Foreskin fibroblast (primary cell): ENCODE results near the gene STRBP.

GRCh38 chr9:121734837-121735732 lies 83.7 kb downstream of the DAB2IP start:
- RRBS, result no CpG with 5 or more reads among the region's 9 CpGs

DNA sequence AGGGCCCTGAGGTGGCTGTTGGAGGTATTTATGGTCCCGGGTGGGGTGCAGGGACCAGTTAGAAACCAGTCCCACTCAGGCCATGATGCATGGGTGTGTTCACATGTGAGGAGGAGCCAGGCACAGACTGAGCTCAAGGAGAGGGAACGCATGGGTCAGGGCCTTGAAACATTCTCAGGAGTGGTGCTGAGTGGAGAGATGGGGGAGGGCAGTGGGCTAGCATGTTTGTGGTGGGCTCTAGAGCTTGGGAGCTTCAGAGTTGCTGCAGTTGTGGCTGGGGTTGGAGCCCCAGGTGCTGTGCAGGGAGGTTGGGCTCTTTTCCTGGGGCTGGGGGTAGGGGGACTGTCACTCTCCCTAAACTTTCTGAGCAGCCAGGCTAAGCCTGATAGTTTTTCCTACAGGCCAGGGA lies 95.4 kb downstream of the DAB2IP start:
- RRBS, result no CpG with 5 or more reads among the region's 2 CpGs

DNA sequence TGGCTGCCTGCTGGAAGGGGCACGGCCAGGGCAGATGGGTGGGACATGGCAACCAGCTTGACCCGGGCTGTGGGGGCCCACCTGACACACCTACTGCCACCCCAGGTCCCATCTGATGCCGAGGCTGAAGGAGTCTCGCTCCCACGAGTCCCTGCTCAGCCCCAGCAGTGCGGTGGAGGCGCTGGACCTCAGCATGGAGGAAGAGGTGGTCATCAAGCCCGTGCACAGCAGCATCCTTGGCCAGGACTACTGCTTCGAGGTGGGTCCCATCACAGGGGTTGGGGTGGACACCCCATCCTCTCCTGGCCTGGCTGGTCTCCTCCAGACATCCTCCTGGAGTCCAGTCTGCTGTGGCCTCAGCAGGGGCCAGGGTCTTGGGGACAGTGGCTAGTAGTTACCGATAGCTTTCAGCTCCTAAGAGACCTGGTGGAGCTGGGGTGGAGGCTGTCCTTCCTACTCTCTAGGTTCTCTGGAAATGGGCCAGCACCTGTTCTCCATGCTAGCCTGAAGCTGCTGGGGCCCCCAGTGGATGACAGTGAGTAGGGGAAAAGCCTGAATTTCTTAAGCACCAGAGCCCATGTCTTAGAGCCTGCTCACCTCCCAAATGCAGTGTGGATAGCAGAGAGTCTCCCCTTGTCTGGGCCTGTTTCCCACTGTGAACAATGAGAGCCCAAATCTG lies 105.6 kb downstream of the DAB2IP start:
- RRBS, result no CpG with 5 or more reads among the region's 10 CpGs

DNA sequence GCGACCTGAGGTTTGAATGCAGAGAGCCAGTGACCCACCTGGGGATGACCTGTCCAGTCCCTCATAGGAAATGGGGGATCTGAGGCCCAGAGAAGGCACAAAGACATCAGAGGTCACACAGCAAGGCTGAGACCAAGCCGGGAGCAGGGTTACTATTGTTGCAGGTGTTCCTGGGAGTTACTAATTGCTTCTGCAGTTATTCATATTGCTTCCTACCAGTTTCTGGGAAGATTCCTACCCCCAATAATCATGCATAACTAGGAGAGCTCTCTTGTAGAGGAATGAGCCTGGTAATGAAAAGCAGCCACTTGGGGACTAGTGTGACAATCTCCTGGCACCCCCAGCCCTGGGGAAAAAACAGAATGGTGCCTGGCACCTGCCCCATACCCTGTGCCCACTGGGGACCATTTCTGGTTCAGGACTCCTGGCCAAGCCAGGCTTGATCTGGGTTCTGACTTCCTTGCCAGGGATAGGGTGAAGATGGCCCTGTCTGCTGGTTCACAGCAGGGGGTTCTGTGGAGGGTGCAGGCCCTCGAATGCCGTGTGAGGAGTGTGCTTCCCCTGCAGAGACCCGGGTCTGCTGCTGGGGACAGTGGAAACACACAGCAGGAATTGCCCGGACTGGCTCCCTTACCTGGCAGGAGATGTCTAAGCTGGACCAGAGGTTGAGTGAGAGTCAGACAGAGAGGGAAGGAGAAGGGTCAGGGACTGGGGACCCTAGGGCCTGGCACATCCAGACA lies 106.3 kb downstream of the DAB2IP start:
- RRBS, result no CpG with 5 or more reads among the region's 6 CpGs

GRCh38 chr9:121821290-121821895 lies 170.0 kb downstream of the DAB2IP start:
- RRBS, result no CpG with 5 or more reads among the region's 8 CpGs

- RRBS, result no CpG with 5 or more reads among the region's 11 CpGs
Observed at GRCh38 chr9:121972525-121973331, 120.4 kb downstream of the TTLL11 start.

DNA sequence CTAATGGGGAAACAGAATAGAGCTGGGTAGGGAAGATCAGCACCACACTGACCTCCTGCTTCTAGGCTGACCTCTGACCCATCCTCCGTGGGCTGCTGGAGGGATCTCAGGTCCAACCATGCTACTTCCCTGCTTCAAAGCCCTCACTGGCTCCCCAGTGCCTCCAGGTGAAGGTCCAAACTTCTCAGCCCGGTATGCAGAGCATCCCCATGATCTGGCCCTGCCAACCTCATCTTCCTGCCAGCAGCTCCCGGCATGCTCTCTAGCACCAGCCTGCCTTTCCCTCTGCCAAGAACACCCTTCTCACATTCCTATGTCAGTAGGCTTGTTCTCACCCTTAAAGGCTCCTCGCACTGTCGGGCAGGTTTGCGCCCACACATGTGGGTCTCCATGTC lies 28.4 kb downstream of the NDUFA8 start:
- RRBS, result 17% methylated on average over 2 of the region's 6 CpGs

GRCh38 chr9:122788962-122789281 lies 189 bp downstream of the OR5C1 start:
- RRBS, result no CpG with 5 or more reads among the region's 9 CpGs

DNA sequence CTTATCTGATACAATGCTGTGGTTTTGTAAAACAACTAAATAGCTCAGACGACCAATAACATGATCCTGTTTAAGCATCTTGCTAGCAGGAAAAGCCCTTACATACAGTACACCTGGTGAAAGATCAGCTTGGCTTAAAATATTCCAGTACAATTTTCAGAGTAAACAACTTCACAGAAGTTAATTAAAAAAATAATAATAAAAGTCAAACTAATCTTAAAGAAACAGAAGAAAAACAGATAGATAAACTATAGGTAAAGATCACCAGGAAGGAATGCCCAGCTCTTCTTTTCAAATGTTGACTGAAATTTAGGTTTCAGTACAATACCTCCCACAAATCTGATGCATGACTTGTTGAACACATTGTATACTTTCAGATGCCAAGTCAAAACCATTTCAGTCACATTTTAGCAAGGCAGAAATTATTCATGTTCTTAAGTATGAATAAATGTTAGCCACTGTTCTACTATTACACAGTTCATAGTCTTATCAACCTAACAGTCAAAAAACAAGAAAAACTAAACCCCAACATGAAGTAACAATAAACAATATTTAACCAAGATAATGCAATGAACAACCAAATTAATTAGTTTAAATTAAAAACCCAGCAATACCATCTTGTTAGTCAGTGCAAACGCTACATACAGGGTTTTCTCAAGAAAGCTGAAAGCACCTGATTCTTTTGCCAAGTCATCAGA lies 19.8 kb upstream of the PDCL start:
- RRBS, result no CpG with 5 or more reads among the region's 2 CpGs

- RRBS, result no CpG with 5 or more reads among the region's 3 CpGs
Observed at GRCh38 chr9:122879855-122880416, 25.2 kb downstream of the RC3H2 start.

DNA sequence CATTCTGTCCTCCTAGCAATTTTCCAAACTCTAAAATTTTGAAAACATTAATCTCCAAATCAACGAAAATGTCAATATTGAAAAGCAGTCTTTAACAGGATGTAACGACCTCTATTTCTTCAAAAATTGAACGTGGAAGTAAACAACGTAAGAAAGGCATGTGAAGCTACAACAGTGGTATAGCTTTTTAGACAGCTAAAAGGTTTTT lies 1.6 kb downstream of the RC3H2 start:
- RRBS, result no CpG with 5 or more reads among the region's 4 CpGs

DNA sequence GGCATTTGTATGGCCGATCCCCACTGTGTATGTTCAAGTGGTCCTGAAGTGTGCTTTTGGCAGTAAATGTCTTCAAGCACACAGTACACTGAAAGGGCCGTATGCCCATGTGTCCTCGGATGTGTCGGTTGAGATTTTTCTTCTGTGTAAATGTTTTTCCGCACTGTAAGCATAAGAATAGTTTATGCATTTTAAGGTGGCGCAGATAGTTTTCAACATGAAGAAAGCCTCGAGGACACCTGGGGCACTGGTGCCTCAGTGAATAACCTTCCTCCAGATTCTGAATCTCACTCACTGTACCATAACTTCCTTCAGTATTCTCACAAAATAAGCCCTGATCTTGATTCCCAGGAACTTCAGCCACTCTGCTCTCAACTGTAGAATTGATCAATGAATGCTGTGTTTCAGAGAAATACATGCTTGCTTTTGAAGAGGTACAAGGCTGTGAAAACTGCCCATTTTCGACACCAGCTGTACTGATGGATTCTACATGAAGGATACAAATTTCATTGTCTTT lies 2.1 kb downstream of the ZBTB6 start:
- RRBS, result no CpG with 5 or more reads among the region's 8 CpGs

- RRBS, result no CpG with 5 or more reads among the region's 8 CpGs
Observed at GRCh38 chr9:123104135-123104545, 70.7 kb downstream of the GPR21 start.

DNA sequence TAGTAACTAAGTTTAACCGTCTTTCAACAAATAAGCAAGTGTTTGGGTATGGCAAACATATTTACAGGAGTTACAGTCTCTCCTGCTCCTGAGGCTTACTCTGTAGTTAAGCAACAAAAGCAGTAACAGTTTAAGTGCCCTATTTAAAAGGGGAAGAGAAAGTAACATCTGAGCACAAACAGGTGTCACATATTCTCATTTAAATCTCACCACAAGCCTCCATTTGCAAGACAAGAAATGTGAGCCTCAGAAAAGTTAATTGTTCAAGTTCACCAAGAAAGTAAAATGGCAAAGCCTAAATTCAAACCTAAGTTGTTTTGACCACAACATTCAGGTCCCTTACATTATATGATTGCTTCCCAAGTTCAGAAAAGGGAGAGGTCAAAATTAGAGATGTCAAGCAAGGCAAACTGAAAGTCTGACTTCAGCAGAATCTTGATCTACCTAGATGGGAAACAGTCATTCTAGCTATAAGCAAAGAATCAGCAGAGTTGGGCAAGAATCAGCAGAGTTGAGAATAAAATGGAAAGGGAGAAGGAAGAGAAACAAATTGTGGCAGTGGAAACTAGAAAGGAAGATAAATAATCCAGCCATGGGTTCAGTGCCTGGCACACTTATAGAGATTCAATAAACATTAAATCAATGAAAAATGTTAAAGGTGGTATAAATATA lies 93.4 kb downstream of the STRBP start:
- RRBS, result no CpG with 5 or more reads among the region's 1 CpG

- RRBS, result no CpG with 5 or more reads among the region's 7 CpGs
Observed at GRCh38 chr9:123225101-123225717, 43.2 kb downstream of the STRBP start.

- RRBS, result 1% methylated on average over 96 of the region's 165 CpGs
Observed at GRCh38 chr9:123267853-123269158, at the start of gene STRBP. TSS of gene STRBP (minus strand) at chr9:123268586.

DNA sequence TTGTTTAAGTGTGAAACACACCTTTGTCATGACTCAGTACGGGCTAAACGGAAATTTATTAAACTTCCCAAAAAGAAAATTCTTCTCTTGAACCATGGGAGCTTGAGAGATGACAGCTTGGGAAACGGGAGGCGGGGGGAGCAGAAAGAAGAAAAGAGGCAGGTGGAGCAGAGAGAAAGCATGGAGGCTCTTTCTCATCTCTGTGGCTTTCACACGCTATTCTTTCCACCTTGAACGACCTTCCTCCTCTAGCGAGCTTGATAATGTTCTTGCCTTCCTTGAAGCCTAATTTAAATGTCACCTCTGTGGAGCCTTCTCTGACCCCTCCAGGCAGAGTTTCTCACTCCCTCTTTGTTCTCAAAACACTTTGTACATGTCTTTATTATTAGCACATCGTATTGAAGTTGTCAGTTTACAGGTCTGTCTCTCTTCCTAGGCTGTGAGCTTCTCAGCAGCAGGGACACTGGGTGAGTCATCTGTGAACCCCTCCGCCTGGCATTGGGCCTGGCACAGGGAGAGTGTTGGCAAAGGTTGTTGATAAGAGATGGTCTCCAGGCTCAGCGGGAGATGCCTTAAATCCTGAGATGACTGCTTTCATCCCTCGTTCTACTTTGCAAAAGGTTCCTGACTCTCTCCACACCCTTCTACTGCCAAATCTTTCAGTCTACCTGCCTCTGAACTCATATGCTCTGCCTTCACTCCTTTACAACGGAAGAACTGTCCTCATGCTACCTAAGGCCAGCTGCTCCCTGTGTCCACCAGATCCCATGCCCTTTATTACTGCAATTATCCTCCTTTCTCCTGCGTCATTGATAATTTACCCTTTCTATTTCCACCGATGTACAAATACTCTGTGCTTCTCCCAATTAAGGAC lies 14.1 kb upstream of the STRBP start:
- RRBS, result no CpG with 5 or more reads among the region's 14 CpGs

DNA sequence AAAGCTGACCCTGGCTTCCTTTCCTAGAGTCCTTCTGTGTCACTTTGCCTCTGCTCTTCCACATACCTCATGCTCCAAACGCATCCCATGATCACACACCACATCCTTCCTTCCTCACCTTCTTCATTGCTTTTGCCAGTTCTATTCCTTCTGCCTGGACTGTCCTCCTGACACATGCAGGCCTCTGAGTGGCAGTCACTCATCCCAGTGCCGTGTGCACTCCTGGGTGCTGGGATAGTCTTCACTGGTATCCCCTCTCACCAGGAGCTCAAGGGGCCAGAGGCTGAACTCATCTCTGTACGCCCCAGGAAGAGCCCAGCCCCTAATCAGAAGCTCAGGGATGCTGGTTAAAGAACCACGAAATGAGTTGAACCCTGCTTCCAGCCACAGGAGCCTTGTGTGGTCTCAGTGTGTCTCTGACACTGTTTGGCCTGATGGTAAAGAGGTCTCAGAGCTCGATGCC lies 105.1 kb downstream of the CRB2 start:
- RRBS, result no CpG with 5 or more reads among the region's 5 CpGs

- RRBS, result no CpG with 5 or more reads among the region's 3 CpGs
Observed at GRCh38 chr9:123501816-123502675, 146.0 kb downstream of the CRB2 start.

DNA sequence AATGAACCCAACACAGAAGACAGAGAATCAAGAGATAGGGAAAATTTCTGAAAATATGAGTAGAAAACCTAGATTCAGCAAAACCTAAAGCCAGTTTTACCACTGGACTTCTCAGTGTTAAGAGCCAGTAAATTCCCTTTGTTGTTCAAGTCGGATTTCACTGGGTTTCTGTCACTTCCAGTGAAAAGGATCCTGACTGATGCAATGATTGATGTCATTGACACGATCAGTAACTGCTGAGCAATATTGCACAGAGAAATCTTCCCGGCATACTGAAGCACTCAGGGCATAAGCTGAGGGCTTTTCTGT lies 62.0 kb downstream of the DENND1A start:
- RRBS, result no CpG with 5 or more reads among the region's 3 CpGs